Cardiac fibroblast (primary cell): ENCODE measurements around a stretch of chr7.

- RRBS: no CpG with 5 or more reads among the region's 4 CpGs
Observed at GRCh38 chr7:107966634-107967066, 36.3 kb downstream of the LAMB1 start.

DNA sequence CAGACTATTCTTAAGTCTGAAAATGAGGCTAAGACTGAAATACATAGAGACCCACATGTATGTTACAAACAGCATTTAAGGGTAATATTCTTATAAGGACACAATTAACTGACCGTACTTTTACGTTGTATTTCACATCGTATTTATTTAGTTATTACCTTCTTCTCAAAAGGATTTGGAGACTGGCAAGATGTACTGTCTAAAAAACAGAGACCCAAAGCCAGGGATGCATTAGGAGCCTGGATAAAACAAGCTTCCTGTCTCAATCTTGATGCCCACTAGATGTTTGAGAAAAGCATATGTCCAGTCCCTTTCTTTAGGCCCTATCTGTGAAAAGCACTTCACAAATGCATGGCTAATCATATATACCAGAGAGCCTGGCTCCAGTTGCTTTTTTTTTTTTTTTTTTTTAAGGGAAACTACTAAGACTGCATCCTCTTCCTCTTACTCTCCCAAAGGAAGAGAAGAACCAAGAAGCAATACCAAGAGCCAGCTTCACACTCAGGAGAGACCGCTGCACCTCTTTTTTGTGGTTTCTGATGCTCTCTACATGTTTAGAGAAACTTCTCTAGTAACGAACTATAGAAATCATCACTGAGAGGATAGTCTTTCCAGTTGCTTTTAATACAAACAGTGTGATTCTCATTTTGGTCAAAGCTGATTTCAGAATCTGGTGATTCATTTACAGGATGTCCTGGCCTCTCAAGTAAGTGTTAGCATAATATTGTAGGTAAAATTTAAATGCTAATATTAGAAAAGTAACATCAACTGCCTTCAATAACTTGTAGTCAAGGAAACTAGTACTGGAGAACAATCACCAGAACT lies 3.4 kb downstream of the LAMB1 start:
- RRBS: no CpG with 5 or more reads among the region's 5 CpGs

- RRBS: no CpG with 5 or more reads among the region's 2 CpGs
Observed at GRCh38 chr7:108094759-108095250, 35.4 kb downstream of the LAMB4 start.

DNA sequence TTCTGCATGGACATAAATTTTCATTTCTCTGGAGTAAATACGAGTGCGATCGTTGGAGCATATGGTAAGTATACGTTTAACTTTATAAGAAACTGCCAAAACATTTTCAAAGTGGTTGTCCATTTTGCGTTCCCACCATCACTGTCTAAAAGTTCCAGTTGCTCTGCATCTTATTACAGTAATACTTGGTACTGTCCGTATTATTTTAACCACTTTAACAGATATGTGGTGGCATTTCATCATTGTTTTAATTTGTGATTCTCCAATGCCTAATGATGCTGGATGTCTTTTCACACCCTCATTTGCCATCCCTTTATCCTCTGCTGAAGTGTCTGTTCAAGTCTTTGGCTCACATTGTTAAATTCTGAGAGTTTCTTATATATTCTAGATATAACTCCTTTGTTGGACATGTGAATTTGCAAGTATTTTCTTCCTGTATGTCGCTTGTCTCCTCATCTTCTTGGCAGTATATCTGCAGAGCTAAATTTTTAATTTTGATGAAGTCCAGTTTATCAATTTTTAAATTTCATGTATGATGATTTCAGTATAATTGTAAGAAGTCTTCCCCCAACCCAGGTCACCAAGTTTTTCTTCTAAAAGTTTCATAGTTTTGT lies 25.1 kb upstream of the NRCAM start:
- RRBS: no CpG with 5 or more reads among the region's 7 CpGs

GRCh38 chr7:108575004-108576074 lies 5.7 kb downstream of the DNAJB9 start:
- RRBS: no CpG with 5 or more reads among the region's 4 CpGs

GRCh38 chr7:110523103-110523302 lies 567.9 kb upstream of the LRRN3 start:
- RRBS: no CpG with 5 or more reads among the region's 2 CpGs

GRCh38 chr7:110642791-110643153 lies 448.2 kb upstream of the LRRN3 start:
- RRBS: no CpG with 5 or more reads among the region's 4 CpGs

DNA sequence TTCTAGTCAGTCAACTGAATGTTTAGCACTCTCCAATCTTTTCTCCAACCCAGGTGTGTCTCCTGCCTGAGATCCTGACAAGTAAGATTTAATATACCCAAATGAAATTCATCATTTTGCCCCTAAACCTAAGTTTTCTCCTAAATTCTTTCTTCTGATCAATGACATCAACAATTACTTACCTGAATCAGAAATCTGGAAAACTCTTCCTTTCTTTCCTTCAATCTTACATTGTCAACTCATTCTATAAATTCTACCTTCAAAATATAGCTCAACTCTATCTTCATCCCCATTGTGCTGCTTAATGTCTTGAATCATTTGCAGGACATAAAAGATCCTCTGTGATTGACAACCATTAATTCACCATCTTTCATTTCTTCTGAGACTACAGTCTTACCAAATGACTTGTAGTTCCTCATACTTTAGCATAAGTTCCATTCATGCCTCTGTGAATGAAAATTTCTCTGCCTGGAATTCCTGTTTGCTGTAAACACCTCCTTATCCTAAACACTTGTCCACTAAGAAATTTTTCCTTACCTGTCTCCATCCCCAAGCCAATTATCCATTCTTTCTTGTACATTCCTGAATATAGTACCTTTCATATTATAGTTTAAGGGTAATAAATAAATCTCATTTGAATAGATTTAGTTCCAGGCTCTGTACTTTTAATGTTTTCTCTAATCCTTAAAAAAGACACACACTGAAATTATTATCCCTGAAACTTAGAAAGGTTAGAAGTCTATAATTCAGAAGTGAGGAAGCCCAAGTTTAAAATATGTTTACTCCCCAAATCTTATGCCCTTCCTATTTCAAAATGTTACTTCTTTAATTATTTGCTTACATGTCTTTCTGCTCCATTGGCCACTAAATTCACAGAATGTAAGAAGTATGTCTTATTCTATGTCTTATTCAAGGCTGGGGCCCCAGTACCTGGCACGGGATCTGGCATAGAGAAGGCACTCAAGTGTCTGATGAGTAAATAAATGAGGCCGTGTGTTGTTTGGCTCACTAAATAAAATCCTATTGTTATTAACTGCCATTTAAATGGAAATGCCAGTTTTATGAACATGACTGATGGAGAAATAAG lies 268.6 kb upstream of the LRRN3 start:
- RRBS: no CpG with 5 or more reads among the region's 2 CpGs

GRCh38 chr7:111092691-111093183 lies 1.8 kb downstream of the LRRN3 start:
- RRBS: no CpG with 5 or more reads among the region's 1 CpG

DNA sequence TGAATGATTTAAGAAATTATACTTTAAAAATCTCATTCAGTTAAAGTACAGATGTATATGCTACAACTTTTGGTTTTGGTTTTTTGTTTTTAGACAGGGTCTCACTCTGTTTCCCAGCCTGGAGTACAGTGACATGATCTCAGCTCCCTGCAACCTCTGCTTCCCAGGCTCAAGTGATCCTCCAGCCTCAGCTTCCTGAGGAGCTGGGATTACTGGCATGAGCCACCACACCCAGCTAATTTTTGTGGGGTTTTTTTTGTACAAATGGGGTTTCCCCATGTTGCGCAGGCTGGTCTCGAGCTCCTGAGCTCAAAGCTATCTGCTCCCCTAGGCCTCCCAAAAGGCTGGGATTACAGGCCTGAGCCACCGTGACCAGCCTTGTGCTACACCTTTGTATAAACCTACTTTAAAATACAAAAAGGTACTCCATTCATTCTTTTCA lies 46.8 kb downstream of the LRRN3 start:
- RRBS: no CpG with 5 or more reads among the region's 3 CpGs

- RRBS: no CpG with 5 or more reads among the region's 2 CpGs
Observed at GRCh38 chr7:111873967-111874380, 311.7 kb upstream of the IMMP2L start.

- RRBS: no CpG with 5 or more reads among the region's 5 CpGs
Observed at GRCh38 chr7:112105629-112106088, 100.5 kb downstream of the DOCK4 start.

GRCh38 chr7:112140687-112141821 lies 65.1 kb downstream of the DOCK4 start:
- RRBS: no CpG with 5 or more reads among the region's 8 CpGs

- RRBS: no CpG with 5 or more reads among the region's 10 CpGs
Observed at GRCh38 chr7:112195854-112196584, 10.2 kb downstream of the DOCK4 start.

DNA sequence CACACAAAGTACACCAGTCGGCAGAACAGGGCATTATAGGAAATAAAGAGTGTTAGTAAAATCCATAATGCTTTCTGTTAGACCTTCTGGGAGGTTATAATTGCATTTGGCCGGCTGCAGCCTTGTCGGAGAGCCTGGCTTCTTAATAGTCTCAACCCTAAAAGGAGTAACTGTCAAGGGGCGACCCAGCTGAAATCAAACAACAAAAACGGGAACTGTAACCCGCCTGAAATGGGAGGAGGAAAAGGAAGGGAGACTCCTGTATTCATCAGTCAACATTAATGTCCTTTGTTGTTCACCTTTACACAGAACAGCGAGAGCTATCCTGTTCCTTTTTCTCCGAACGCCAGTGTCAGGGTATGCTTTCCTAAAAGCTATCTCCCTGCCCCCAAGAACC lies 1.3 kb downstream of the DOCK4 start:
- RRBS: no CpG with 5 or more reads among the region's 9 CpGs

GRCh38 chr7:112451429-112451739 lies 1.1 kb downstream of the IFRD1 start:
- RRBS: no CpG with 5 or more reads among the region's 9 CpGs

DNA sequence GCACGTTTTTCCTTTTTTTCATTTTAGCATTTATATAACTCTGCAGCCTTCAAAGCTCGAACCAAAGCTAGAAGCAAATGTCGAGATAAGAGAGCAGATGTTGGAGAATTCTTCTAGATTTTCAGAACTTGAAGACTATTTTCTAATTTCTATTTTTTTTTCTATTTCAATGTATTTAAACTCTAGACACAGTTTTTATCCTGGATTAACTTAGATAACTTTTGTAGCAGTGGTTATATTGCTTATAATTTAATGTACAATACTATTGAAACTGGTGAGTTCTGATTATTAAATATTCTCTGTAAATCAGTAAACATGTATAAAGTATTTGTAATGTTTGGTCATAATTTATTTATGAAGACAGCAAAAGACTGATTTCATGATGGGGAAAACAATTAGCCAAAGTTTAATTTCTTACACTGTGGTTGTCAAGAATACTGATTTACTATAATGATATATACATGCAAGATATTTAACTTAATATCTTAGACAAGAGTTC lies 5.3 kb upstream of the LSMEM1 start:
- RRBS: no CpG with 5 or more reads among the region's 3 CpGs

- RRBS: no CpG with 5 or more reads among the region's 9 CpGs
Observed at GRCh38 chr7:113117261-113117941, 953 bp downstream of the SMIM30 start.

- RRBS: no CpG with 5 or more reads among the region's 12 CpGs
Observed at GRCh38 chr7:113118733-113119302, 464 bp upstream of the SMIM30 start.